Peyer's patch (tissue), 4 donors: ENCODE data around the gene KBTBD6.

- PRO-cap = no peak
- RAMPAGE, long total RNA, 4 experiments = no peak in any of the 4 experiments
Measured at GRCh38 chr13:40869246-40869985, 80.0 kb downstream of the SLC25A15 start.

- PRO-cap = no peak
- RAMPAGE, long total RNA, 4 experiments = no peak in any of the 4 experiments
Measured at GRCh38 chr13:40929974-40930461, 89.1 kb downstream of the ELF1 start.

GRCh38 chr13:40932758-40933187 is 86.3 kb downstream of the ELF1 start:
- PRO-cap = no peak
- RAMPAGE, long total RNA, 4 experiments = no peak in any of the 4 experiments

DNA sequence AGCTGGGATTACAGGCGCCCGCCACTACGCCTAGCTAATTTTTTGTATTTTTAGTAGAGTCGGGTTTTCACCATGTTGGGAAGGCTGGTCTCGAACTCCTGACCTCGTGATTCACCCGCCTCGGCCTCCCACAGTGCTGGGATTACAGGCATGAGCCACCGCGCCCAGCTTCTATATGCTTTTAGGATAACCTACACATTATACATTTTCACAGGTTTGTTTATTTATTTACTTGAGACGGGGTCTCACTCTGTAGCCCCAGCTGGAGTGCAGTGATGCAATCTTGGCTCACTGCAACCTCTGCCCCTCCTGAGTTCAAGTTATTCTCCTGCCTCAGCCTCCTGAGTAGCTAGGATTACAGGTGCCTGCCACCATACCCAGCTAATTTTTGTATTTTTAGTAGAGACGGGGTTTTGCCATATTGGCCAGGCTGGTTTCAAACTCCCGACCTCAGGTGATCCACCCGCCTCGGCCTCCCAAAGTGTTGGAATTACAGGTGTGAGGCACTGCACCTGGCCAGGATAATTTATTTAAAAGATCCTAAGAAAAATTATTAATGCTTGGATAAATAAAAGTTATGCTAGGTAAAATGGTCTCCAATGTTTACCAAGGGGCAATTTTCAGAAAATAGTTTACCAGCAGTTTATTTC is 81.4 kb downstream of the ELF1 start:
- PRO-cap = no peak
- RAMPAGE, long total RNA, 4 experiments = no peak in any of the 4 experiments

GRCh38 chr13:40944994-40945909 is 73.9 kb downstream of the ELF1 start:
- PRO-cap = no peak
- RAMPAGE, long total RNA, 4 experiments = no peak in any of the 4 experiments

- PRO-cap = no peak
- RAMPAGE, long total RNA, 4 experiments = no peak in any of the 4 experiments
Measured at GRCh38 chr13:40948676-40949148, 70.4 kb downstream of the ELF1 start.

GRCh38 chr13:40954797-40955283 is 64.3 kb downstream of the ELF1 start:
- PRO-cap = no peak
- RAMPAGE, long total RNA, 4 experiments = no peak in any of the 4 experiments

GRCh38 chr13:40957358-40957738 is 61.8 kb downstream of the ELF1 start:
- PRO-cap = no peak
- RAMPAGE, long total RNA, 4 experiments = no peak in any of the 4 experiments

- PRO-cap = unidirectional peak, minus-strand start at chr13:41005023
- RAMPAGE, long total RNA, 4 experiments = no peak in any of the 4 experiments
Measured at GRCh38 chr13:41004652-41005368, 14.3 kb downstream of the ELF1 start.

GRCh38 chr13:41005369-41006143 is 13.6 kb downstream of the ELF1 start:
- PRO-cap = unidirectional peak, minus-strand start at chr13:41005801
- RAMPAGE, long total RNA, 4 experiments = no peak in any of the 4 experiments

DNA sequence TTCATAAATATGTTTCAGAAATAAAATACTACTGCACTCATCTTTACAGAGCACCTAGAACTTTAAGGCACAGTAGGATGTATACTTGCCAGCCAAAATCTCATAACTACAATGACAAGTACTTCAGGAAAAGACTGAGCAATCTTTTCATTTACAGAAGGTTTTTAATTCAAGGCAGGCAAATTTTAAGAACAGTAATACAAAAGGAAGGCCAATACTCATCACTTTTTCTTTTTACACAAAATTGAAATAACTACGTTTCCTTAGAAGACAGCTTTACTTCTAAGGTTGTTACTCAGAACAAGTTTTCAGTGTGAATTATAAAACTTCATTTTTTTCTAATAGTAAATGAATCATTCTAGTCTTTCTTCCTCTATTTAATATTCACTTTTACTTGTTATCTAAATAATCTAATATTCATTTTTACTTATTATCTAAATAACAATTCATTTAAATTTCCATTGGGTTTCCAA is 884 bp downstream of the ELF1 start:
- PRO-cap = no peak
- RAMPAGE, long total RNA, 4 experiments = no peak in any of the 4 experiments

GRCh38 chr13:41131992-41133226 is at the start of gene KBTBD6:
KBTBD6 (minus strand) TSS chr13:41132802.
- PRO-cap = bidirectional peak, plus-strand start at chr13:41132952, minus-strand start at chr13:41132734
- RAMPAGE, long total RNA, 4 experiments = start-site peak on the plus strand in 2 of 4 experiments, at chr13:41132947-41132971 at its widest, 8 to 18 reads per replicate

DNA sequence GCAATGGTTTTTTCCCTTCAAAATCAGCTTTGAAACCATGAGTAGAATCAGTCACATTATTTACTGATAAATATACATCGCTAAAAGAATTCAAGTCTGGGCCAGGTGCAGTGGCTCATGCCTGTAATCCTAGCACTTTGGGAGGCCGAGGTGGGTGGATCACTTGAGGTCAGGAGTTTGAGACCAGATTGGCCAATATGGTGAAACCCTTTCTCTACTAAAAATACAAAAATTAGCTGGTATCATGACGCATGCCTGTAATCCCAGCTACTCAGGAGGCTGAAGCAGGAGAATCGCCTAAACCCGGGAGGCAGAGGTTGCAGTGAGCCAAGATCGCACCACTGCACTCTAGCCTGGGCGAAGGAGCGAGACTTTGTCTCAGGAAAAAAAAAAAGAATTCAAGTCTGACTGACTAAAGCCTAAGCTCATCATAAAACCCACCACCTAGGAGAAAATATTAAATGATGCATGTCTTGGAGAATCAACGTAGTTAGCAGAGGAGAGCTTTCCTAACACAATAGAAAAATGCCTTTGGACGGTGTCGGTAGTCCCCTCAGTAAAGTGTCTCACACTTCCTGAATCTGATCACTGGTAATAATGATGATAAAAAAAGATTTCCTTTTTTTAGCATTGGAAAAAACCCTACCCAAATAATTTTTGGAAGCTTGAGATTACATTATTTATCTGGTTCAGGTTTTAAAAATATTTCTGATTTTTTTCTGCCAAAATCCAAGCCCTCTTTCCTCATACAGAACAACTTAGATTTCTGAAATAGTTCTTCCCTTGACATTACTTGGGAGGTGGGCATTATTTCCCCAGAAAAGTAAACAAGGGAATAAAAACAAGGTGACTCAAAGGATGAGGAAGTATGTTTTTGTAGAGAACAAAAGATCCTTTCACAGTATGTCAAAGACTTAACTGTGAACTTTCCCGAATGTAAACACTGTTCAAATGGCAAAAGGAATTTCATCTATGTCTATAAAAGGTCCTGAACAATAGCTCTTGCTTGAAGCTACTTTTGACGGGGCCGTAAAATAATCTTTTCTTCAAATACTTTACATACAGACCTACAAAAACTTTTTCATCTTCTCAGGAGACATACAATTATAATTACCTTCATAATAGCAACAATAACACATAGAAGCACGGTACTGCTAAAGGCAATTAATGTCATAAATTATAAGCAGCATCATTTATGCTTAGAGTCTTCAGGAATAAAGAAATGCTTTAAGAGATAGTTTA is 190.7 kb downstream of the RGCC start:
- PRO-cap = unidirectional peak, minus-strand start at position 568 of the sequence
- RAMPAGE, long total RNA, 4 experiments = no peak in any of the 4 experiments

DNA sequence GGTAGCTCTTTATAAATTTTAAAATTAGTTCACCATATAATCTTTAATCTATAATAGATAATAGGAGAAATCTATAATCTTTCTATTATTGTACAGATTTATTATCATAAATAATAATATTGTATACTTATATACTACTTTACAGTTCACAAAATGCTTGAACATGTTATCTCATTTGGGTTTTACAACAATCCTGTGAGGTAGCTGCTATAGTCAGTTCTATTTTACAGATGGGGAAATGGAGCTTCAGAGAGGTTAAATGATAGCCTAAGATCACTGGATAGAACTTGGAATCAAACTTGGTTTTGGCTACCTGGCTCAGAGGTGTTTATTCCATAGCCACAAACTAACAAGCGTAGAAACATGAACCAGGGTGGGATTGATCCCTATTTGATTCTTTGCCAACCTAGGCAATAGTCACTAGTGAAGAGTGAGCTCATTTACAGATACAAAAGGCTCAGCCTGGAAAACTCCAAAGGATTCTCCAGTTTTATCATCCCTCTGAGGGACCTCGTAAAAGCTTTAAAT is 192.8 kb downstream of the RGCC start:
- PRO-cap = no peak
- RAMPAGE, long total RNA, 4 experiments = no peak in any of the 4 experiments

GRCh38 chr13:41779822-41780648 is 180.9 kb downstream of the VWA8 start:
- PRO-cap = no peak
- RAMPAGE, long total RNA, 4 experiments = start-site peak on the minus strand in 1 of 4 experiments, at chr13:41780037-41780269 at its widest, 5 reads per replicate

GRCh38 chr13:41911811-41912256 is 49.1 kb downstream of the VWA8 start:
- PRO-cap = no peak
- RAMPAGE, long total RNA, 4 experiments = no peak in any of the 4 experiments

GRCh38 chr13:41955660-41956050 is 5.3 kb downstream of the VWA8 start:
- PRO-cap = no peak
- RAMPAGE, long total RNA, 4 experiments = no peak in any of the 4 experiments

DNA sequence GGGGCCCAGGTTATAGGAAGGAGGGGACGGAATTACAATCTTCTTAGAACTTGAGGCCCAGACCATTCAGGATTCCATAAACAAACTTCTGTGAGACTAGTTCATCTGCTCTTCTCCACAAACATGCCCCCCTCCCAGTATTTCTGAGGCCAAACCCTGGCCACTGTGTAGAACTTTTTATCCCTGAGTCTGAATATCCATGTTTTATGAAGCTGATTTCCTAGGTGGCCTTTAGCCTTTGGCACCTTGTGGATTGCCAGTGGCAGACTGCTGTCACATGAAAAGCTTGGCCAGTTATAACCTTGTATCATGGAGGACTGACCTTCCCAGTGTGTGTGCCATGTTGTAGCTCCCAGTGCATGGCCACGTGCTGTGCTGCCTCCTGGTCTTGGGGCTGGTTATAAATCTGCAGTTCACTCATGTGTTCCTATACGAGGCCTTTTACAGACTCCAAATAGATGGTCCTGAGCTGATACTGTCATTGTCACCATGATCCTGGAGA is 91.6 kb downstream of the DGKH start:
- PRO-cap = no peak
- RAMPAGE, long total RNA, 4 experiments = no peak in any of the 4 experiments

- PRO-cap = no peak
- RAMPAGE, long total RNA, 4 experiments = no peak in any of the 4 experiments
Measured at GRCh38 chr13:42406280-42406758, 134.4 kb downstream of the AKAP11 start.

GRCh38 chr13:42575749-42576507 is 2.0 kb downstream of the TNFSF11 start:
- PRO-cap = no peak
- RAMPAGE, long total RNA, 4 experiments = no peak in any of the 4 experiments